SJSA1 (cell line): Measurements from ENCODE around the genes THOC5 and MTMR3.

- RAMPAGE, long total RNA = no peak
These were observed 43.7 kb upstream of the PITPNB start for GRCh38 chr22:27962759-27963159.

DNA sequence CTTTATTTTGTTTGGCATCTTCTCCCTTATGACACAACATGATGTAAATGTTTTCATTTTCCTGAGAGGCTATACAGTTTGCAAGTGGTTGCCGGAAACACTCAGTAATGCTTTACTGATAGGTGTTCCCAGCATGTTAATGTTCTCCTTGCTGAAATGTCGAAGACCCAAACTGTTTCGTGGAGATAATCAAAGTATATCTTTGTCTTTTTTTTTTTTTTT, 8.8 kb downstream of the HSCB start:
- RAMPAGE, long total RNA = no peak

- RAMPAGE, long total RNA = no peak
These were observed 22.4 kb downstream of the CCDC117 start for GRCh38 chr22:28794566-28795607.

DNA sequence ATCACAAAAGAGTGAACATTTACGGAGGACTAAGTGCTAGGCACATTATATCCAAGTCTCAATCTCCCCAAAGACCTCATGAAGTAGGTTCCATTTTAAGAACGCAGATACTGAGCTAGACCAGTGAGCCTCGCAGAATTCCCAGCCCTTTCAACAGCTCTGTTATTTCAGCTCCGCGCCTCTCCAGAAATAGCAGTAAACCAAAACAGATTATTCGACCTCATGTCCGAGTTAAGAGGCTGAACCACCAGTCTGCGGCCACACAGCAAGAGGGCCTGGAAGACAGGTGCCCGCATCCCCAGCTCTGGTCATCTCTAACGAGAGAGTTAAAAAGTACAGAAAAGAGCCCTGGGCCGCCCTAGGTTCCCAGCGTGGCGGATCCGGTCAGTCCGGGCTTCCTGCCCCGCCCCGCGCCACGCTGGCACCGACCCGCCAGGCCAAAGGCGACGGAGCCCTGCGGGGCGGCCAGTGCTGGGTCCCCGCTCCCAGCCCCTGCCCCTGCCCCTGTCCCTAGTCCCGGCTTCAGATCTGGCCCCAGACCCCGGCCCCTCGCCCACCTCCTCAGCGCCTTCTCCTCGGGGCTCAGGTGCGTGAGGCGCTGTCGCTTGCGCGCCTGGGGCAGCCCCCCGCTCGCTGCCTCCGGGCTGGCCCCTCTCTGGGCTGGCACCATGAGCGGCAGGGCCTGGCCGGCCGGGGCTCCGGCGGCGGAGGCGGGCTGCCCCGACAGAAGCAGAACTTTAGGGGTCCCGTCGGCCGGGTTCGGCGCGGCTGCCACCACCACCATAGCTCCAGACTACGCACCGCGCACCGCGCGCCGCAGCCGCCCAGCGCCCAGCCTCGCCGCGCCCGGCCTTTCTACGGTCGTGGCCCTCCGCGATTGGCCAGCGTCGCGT, 27.5 kb downstream of the CCDC117 start:
- RAMPAGE, long total RNA = no peak

DNA sequence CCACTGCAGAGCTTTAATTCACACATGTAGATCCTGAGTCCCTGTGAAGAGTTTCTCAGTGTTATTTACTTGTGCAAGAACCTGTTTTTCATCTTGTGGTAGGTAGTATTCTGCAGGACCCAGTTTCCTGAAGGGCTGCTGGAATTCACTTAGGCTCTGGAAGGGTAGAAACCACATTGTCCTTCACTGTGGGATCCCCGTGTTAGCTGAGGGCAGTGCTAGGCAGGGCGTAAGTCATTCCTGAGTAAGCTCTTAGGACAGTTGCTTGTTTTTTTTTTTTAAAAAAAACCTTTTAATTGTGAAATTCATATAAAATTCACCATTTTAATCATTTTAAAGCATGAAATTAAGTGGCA, 77.8 kb downstream of the C22orf31 start:
- RAMPAGE, long total RNA = no peak

DNA sequence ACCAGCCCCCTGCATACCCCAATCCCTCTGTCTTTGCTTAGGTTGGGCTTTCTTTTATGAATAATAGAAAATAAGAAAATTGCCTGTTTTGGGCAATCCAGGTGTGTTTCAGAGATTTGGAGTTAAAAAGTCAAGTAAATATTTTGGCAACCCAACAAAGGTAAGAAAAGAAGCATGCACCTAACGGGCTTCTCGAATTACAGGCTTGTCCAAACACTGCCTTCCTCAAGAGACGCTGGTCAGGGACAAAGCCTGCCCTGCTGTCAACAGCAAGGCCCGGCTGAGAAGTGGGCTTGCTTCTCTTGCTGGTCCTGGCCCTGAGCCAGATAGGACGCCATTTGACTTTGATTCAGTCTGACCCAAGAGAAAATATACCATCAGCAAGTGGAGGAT, 57.8 kb downstream of the C22orf31 start:
- RAMPAGE, long total RNA = no peak

- RAMPAGE, long total RNA = no peak
These were observed 56.8 kb downstream of the C22orf31 start for GRCh38 chr22:29004573-29005510.

DNA sequence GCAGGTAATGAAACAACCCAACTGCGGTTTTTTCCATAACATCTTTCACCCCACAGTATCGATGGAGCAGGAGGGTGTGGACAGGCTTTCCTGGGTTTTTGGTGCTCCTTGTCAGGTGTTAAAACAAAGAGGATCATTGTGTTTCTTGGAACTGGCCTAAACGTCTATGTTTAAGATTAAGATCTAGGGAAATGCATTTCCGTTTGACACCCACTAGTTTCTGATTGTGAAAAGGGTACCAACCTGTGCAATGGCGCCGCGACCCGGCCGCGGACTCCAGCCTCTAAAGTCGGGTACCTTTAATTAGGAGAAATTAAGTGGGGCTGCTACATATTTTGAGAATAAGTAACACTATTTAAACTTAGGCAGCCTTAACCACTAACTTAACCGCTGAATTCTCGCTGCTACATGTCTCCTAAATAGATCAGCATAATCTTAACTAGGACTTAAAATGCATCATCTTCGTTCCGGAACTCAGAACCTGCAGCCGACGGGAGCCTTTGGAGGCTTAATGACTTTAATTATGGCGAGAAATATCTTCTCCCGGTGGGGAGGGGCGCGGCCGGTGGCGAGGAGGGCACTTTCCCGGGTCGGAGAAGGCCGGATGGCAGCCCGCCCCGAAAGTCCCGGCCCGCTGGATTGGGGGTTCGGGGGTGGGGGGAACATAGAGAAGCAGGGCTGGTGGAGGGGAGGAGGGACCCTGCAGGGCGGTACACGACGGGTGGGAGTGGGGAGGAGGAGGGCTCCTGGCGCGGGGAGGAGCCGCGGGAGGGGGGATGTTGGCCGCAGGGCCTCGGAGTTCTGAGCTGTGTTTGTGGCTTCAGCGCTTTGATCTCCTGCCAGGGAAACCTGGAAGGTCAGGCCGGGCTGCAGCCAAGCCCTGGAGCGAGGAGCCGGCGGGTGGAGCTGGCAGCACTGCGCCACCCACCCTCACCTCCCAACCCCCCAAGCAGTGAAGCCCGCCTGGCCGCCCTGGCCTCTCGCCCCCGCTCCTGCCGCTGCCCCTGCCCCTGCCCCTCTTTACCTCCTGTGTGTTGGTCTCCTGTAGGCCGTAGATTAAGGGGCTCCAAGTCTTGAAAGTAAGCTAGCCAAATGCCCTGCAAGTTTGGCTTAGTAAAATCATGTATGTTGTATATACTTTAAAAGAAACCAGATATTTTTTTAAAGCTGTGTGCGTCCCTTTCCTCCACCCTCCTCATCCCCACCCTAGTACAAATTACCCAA, 31.2 kb downstream of the C22orf31 start:
- RAMPAGE, long total RNA = no peak

- RAMPAGE, long total RNA = no peak
These were observed 20.7 kb downstream of the KREMEN1 start for GRCh38 chr22:29093454-29093952.

DNA sequence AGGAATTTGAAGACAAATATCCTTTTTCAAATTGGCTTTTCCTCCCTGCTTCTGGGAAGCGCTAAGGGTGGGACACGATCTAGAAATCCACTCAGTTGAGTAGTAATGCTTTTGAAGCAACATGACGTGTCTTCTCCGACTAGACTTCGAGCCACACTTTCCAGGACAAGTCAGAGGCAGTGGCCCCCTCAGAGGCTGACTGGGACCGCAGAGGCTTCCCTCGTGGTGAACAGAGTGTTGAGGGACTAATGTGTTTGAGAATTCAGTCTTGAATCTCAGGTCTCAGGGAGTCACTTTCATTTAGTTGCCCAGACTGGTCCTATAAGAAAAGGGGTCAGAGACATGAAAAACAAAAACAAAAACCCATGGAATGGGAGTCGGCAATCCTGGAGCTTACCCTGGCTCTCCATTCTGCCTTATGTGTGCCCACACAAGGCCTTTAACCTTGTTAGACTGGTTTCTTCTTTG, 40.0 kb downstream of the KREMEN1 start:
- RAMPAGE, long total RNA = no peak

GRCh38 chr22:29145386-29146151, 60.1 kb upstream of the EMID1 start:
- RAMPAGE, long total RNA = no peak

GRCh38 chr22:29225472-29226354, 20.0 kb downstream of the EMID1 start:
- RAMPAGE, long total RNA = no peak

- RAMPAGE, long total RNA = no peak
These were observed 4.0 kb downstream of the RHBDD3 start for GRCh38 chr22:29263405-29264550.

DNA sequence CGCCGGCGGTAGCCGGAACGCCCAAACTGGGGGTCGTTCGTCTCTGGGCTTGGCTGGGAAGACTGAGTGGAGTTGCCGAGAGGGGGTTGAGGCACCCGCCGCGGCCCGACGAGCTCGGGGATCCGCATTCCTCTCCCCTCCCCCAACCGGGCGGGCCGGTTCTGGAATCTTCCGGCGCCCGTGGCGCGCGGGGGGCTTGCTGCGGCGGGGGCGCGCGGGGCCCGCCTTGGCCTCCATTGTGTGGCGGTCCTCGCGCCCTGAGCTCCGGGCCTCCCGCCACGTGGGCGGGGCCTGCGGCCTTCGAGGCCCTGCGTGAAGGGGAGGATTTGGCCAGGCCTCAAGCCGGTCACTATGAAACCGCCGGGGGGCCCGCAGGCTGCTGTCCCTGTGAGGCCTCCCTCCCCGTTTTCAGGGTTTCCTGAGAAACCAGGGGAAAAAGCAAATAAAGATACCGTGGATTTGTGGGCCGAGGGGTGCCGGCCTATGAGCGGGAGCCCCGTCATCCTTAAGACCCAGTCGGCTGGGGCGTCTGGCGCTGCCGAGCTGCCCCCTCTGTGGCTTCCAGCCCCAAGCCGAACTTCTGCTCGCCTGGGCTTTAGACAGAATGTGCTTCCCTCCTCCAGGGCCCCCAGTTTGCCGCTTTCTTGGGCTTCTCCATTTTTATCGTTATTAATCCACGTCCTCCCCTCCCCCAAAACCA, 456 bp downstream of the EWSR1 start:
- RAMPAGE, long total RNA = no peak

DNA sequence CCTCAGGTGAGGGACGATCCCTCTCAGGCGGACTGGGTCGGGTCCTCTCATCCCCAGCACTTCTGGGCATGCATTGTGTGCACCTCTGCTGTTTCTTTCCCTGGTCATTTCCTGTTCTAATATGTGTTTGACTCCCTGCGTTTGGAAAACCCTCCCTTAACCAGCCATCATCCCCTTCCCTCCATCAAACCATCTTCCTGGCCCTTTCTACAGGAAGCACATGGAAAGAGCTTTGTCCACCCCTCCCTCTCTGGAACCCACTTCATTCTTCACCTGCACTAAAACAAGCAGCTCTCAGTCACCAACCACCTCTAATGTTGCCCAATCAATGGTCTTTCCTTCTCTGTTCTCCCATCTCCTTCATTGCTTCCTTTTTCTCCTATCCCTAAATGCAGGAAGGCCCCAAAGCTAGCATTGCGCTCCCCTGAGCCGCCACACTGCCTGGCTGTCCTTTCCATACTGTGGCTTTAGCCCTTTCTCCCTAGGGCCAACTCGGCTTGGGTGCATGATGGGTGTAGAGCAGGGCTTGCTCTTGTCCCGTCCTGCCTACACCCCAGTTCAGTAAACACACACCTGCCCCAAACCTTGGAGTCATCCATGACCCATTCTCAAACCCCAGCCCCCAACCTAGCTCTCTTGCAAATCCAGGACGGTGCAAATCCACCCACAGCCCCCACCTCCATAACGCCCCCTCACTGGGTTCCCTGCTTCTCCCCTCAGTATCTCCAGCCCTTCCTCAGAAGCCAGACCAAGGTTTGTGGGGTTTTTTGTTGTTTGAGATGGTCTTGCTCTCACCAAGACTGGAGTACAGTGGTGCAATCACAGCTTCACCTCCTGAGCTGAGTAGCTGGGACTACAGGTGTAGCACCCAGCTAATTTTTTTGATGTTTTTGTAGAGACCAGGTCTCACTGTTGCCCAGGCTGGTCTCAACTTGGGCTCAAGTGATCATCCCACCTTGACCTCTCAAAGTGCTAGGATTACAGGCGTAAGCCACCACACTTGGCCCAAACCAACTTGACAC, 5.3 kb upstream of the GAS2L1 start:
- RAMPAGE, long total RNA = no peak

GRCh38 chr22:29309167-29309774, 2.8 kb downstream of the GAS2L1 start:
- RAMPAGE, long total RNA = no peak

DNA sequence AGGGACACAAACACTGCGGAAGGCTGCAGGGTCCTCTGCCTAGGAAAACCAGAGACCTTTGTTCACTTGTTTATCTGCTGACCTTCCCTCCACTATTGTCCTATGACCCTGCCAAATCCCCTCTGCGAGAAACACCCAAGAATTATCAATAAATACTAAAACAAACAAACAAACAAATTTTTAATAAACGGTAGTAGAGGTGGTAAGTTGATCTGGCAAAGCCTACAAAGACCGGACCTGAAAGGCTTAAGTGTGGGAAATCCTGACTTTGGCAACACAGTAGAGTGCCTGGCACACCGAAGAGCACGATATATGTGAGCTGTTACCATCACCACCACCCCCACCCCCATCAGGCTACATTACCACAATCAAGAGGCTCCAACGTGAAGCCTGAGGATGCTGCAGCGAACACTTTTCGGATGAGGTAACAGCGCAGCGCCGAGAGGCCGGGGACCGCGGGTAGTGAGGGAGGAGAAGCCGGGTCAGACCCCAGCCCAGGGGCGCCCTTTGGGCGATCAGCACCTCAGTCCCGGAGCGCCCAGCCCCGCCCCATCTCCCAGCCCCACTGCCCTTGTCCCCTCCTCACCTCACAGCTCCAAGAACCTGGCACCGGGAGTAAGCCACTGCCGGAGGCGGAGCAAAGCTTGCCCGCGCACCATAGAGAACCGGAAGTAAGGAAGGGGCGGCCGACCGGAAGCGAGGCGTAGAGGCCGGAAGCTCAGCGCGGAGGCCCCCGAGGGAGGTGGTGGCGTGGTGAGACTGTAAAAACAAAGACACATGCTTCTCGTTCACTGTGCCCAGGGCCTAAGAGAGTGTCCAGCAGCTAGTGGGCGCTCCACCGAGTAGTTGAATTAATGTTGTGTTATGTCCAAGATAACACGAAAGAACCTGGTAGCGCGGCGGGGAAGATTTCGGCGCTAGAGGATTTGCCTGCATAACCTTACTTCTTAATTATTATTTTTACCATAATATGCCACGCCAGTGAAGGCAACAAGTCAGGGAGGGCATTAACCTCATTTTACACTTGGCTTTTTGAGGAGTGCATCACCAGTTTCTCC, at the start of gene THOC5:
THOC5 (minus strand) TSS at position 673 of the 1,058 bp plus-strand sequence.
- RAMPAGE, long total RNA = start-site peak on the minus strand centred at position 629 of the sequence, 48 bp wide, 364 and 147 reads in 2 replicates

- RAMPAGE, long total RNA = no peak
These were observed 34.7 kb downstream of the UQCR10 start for GRCh38 chr22:29801937-29802280.

- RAMPAGE, long total RNA = no peak
These were observed at the start of gene MTMR3 for GRCh38 chr22:29882827-29883345. Gene MTMR3, plus strand, starts transcription at chr22:29883174.

- RAMPAGE, long total RNA = no peak
These were observed 15.5 kb downstream of the LIF start for GRCh38 chr22:30231038-30231438.